Breast epithelium (tissue), 2 donors: ENCODE measurements around a stretch of chr10.

GRCh38 chr10:127939175-127940345 lies 32.7 kb downstream of the PTPRE start:
- PRO-cap = no peak
- RAMPAGE, long total RNA, 2 experiments = no peak in any of the 2 experiments

GRCh38 chr10:128018135-128018710 lies 108.0 kb downstream of the MKI67 start:
- PRO-cap = no peak
- RAMPAGE, long total RNA, 2 experiments = no peak in any of the 2 experiments

GRCh38 chr10:128037077-128037421 lies 89.2 kb downstream of the MKI67 start:
- PRO-cap = no peak
- RAMPAGE, long total RNA, 2 experiments = no peak in any of the 2 experiments

- PRO-cap = no peak
- RAMPAGE, long total RNA, 2 experiments = no peak in any of the 2 experiments
Observed at GRCh38 chr10:128044603-128045004, 81.6 kb downstream of the MKI67 start.

DNA sequence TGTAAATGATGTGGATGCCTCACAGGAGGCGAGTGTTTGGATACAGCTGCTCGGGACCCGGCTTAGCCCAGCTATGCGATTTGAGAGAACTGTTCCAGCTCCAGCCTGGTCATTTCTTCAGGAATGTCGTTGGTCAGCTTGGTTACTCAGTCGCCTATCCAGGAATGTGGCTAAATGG lies 77.0 kb downstream of the MKI67 start:
- PRO-cap = no peak
- RAMPAGE, long total RNA, 2 experiments = no peak in any of the 2 experiments

DNA sequence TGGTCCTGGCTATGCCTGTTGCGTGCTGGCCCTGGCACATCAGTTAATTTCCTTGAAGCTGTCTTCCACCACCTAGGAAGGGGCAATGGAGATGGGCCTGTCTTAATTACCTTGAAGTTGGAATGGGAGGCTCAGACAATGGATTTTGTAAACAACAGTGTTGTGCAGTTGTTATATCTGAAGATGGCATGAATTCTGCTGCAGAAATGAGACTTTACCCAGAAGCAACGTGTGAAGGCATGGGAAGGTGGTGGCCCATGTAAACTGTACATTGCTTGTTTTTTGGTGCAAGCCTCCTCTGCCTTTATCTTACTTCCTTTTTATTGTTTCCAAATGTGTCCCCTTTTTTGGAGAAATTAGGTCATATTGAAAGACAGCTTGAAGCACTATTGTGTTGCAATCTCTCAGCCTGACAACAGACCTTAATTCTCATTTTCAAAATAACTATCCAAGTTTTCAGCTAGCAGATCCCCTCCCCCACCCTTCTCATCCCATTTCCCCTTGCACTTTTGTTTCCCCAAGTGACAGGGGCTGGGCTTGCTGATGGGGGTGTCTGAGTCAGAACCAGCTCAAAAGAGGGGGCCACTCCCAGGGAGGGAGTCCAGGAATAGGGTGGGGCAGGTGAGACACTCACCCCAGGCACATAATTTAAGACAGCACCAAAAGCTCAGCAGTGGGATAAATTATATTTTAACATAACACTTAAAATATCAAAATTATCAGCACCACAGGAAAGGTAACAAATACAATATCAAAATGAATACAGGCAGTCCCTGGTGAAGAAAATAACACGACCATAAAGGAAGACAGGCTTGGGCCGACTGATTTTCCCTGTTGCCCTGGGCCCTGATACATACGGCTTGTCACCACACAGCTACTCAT lies 75.3 kb downstream of the MKI67 start:
- PRO-cap = no peak
- RAMPAGE, long total RNA, 2 experiments = no peak in any of the 2 experiments

DNA sequence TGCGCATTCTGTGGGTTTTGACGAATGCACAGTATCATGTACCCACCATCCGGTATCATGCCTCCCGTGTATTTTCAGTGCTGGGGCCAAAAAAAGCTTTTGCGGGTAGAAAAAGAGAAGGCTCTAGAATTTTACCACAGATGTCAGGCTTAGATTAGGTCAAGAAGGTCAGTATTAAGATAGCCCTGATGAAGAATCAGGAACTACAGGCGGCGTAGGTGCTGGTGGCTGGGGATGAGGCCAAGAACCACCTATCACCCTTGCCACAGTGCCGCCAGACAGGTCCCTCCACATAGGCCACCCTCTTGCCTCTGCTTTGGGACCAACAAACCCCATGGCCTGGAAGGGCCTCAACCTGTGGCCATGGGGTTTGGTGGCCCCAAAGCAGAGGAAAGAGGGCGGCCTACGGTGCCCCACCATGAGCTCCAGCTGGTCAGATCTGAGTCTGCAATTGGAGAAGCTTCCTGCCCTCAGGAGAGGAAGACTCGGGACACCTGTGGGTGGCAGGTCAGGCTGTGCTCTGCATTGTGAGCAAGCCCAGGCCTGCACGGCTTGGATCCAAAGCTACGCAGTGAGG lies 71.9 kb downstream of the MKI67 start:
- PRO-cap = no peak
- RAMPAGE, long total RNA, 2 experiments = no peak in any of the 2 experiments

GRCh38 chr10:128070736-128071067 lies 55.5 kb downstream of the MKI67 start:
- PRO-cap = no peak
- RAMPAGE, long total RNA, 2 experiments = no peak in any of the 2 experiments

- PRO-cap = unidirectional peak, plus-strand start at chr10:129892113
- RAMPAGE, long total RNA, 2 experiments = no peak in any of the 2 experiments
Observed at GRCh38 chr10:129891751-129892277, 72.3 kb downstream of the EBF3 start.

DNA sequence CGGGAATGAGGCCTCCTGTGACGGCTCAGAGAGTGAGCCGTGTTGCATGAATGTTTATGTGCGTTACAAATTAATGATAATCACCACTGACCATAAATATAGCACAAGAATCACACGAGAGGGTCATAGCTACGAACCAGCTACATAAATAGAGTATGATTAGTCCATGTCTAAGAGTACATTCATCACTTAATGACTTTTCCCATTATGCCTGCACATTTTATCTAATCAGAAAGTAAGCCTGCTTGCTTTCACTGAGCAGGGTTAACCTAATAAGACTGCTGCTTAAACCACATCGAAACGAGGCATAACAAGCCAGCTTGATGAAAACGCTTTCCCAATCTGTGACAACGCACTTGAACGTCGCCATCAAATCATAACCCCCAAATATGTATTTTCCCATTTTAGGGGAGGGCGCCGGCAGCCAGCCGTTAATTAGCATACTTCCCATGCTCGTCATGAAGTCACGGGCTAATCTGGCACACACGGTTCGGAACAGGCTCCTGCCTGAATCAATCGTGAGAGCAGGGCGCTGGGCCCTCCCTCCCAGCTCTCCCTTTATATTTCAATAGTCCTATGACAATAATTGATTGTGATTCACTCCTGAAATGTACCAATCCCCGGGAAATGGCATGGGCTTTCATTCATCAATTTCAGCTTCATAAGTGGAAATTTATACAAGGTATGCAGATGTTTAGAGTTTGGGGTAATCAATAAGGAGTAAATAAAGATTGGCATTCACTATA lies 71.4 kb downstream of the EBF3 start:
- PRO-cap = no peak
- RAMPAGE, long total RNA, 2 experiments = no peak in any of the 2 experiments

DNA sequence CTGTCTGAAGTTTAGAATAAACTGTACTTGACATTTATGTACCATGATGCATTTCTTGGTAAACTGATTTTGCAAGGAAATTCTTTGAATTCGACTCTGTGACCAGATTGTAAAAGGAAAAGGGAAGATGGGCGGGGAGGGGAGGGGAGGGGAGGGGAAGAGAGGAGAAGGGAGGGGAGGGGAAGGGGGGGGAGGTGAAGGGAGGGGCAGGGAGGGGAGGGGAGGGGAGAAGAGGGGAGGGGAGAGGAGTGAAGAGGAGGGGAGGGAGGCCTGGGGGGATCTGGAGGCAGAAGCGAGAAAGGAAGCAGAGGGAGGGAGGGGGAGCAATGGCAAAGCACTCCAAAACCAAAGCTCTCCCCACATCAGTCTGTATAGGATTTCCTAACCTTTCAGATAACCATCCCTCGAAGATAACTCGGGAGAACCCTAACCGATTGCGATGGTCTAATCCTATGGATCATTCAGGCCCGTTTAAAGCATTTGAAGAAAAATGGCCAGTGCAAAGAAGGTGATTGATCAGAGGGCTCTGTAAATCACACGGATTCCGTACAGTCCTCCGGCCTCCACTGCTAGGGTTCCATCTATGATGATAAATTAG lies 19.1 kb downstream of the EBF3 start:
- PRO-cap = no peak
- RAMPAGE, long total RNA, 2 experiments = no peak in any of the 2 experiments

DNA sequence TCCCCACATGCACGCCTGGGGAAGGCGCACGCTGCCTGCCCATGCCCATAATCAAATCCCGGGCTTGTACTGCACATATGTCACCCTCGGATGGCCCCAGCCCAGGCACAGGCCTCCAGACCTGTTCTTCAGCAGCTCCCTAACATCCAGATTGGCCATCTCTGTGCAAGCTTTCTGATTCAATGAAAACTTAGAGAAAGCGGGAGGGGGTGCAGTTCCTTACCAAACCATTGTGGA lies 14.6 kb downstream of the EBF3 start:
- PRO-cap = no peak
- RAMPAGE, long total RNA, 2 experiments = no peak in any of the 2 experiments

GRCh38 chr10:129949806-129950433 lies 14.2 kb downstream of the EBF3 start:
- PRO-cap = unidirectional peak, plus-strand start at chr10:129950132
- RAMPAGE, long total RNA, 2 experiments = no peak in any of the 2 experiments

GRCh38 chr10:129962594-129963273 lies 1.3 kb downstream of the EBF3 start:
- PRO-cap = no peak
- RAMPAGE, long total RNA, 2 experiments = no peak in any of the 2 experiments

GRCh38 chr10:130021342-130021792 lies 57.3 kb upstream of the EBF3 start:
- PRO-cap = no peak
- RAMPAGE, long total RNA, 2 experiments = no peak in any of the 2 experiments

GRCh38 chr10:130228674-130228914 lies 92.4 kb downstream of the GLRX3 start:
- PRO-cap = no peak
- RAMPAGE, long total RNA, 2 experiments = no peak in any of the 2 experiments

DNA sequence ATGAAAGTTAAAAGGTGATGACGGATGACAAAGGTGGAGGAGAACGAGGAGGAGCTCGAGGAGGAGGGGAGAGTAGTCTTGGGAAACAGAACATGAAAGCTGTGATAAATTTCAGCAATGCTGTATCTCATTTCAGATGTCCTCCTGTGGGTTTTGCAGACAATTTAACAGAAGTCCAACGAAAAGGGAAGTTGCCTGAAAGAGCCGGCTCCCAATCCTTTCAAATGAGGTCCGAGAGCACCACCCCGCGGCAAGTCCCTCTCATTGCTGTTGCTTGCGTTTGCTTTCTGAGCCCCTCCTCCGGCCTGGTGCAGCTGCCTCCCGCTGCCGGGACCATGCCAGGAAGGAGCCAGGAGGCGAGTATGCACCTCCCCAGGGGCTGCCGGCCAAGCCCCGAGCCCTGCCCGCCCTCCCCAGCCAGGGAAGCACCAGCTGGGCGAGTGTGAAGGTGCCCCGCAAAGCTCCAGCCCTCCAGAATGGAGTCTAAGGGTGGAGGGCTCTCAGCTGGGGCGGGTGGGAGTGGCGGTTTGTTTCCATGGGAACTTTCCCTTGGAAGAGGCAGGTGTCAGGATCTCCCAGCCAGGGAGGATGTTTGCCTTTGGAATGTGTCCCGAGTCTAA lies 25.9 kb upstream of the PPP2R2D start:
- PRO-cap = no peak
- RAMPAGE, long total RNA, 2 experiments = no peak in any of the 2 experiments

- PRO-cap = no peak
- RAMPAGE, long total RNA, 2 experiments = no peak in any of the 2 experiments
Observed at GRCh38 chr10:132001596-132002532, 20.1 kb upstream of the BNIP3 start.

DNA sequence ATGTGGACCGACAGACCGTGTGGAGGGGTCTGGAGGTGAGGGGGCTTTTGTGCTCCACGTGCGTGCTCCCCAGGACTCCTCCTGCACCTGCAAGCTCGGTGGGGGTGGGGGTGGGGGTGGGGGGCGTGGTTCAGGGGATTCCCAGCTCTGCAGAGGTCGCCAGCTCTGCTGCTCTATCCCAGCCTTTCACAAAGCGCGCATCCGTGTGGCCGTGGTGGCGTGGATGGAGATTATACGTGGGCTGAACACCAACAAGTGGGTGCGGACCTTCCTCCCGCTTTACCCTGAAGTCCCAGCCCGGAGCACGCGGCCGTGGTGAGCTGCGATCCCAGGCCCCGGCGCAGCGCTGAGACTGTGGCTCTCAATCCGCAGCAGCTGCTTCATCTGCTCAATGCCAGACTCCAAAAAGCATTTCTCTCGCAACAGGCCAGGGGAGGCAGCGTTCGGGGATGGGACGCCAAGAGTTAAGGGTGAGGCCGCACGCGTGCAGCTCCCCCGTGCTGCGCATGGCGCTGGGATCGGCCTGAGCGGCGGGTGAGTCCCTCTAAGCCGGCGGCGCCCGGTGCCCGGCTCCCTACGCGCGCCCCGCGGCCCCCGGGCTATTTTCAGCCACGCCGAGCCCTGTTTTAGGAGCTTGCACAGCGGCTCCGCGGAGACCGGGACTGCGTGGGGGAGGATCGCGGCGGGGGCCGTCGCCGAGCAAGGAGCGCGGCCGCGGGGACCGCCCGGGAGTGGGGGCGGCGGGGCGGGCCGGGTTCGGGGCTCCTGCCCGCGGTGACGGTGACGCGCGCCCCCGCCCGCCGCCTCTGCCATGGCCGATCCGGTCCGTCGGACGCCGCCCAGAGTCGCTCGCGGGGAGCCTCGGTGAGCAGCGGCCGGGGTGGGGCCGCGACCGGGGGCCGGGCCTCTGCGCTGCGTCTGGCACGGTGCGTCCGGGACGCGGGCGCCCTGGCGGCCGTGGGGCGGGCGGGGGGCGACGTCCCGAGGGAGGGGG lies 29.6 kb upstream of the JAKMIP3 start:
- PRO-cap = no peak
- RAMPAGE, long total RNA, 2 experiments = start-site peak on the plus strand in 1 of 2 experiments, centred at position 491 of the sequence, 6 reads per replicate

- PRO-cap = no peak
- RAMPAGE, long total RNA, 2 experiments = no peak in any of the 2 experiments
Observed at GRCh38 chr10:132161837-132162751, 24.7 kb upstream of the DPYSL4 start.